HTR-8/SVneo (cell line): ENCODE results near the genes KIF5C, LYPD6B and LYPD6.

GRCh38 chr2:144444702-144445214, 75.2 kb downstream of the ZEB2 start:
- RRBS = no CpG with 5 or more reads among the region's 1 CpG

GRCh38 chr2:144466303-144467241, 53.3 kb downstream of the ZEB2 start:
- RRBS = no CpG with 5 or more reads among the region's 12 CpGs

- RRBS = no CpG with 5 or more reads among the region's 2 CpGs
Measured at GRCh38 chr2:144474261-144474591, 45.7 kb downstream of the ZEB2 start.

GRCh38 chr2:144515357-144516244, 4.3 kb downstream of the ZEB2 start:
- RRBS = 1% methylated on average over 19 of the region's 47 CpGs

GRCh38 chr2:144642944-144643170, 122.9 kb upstream of the ZEB2 start:
- RRBS = no CpG with 5 or more reads among the region's 1 CpG

- RRBS = no CpG with 5 or more reads among the region's 11 CpGs
Measured at GRCh38 chr2:144903468-144903997, 383.6 kb upstream of the ZEB2 start.

DNA sequence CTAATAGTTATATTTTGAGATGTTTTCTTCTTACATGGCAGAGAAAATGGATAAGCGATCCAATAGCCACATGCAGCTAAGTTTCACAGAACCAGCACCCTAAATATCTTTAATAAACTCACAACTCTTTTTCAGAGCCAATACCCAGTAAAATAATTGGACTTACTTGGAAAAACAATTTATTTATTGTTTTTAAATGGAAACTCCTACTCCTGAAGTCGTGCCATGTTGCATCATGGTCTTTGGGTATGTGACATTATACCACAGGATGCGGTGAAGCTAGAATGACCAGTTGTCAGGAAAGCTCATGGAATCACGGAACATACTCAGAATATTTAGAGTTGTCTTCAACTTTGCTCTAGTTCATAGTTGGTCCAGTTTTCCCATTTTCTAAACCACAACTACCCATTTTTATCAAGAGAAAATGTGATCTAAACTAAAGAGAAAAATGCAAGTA, 516.3 kb upstream of the ZEB2 start:
- RRBS = no CpG with 5 or more reads among the region's 4 CpGs

GRCh38 chr2:145049402-145049705, 529.4 kb upstream of the ZEB2 start:
- RRBS = no CpG with 5 or more reads among the region's 2 CpGs

- RRBS = no CpG with 5 or more reads among the region's 4 CpGs
Measured at GRCh38 chr2:145415754-145416225, 895.9 kb upstream of the ZEB2 start.

DNA sequence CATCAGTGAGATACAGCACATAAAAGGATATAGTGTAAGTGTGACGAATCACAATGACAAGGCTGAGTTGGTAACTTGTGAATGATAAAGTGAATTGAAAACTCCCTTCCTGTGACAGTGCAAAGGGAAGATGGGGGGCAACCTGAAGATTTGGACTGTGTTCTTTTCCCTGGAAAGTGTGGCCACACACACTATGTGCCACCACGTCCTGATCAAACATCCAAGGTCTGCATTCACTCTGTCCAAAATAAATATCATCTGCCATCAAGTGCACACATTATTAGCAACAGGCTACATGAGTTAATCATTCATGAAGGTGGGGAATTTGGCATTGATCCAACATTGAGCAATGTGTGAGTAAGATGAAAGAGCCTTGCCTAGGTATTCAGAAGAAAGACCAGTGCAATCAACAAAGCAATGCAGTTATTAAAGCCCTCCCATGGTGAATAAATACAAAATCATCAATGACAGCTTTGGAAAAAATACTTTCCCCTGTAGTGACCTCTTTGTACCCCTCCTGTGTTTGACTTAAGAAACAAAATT, 1280.4 kb upstream of the ZEB2 start:
- RRBS = no CpG with 5 or more reads among the region's 2 CpGs

GRCh38 chr2:147843625-147844106, 1.2 kb upstream of the ACVR2A start:
- RRBS = no CpG with 5 or more reads among the region's 39 CpGs

DNA sequence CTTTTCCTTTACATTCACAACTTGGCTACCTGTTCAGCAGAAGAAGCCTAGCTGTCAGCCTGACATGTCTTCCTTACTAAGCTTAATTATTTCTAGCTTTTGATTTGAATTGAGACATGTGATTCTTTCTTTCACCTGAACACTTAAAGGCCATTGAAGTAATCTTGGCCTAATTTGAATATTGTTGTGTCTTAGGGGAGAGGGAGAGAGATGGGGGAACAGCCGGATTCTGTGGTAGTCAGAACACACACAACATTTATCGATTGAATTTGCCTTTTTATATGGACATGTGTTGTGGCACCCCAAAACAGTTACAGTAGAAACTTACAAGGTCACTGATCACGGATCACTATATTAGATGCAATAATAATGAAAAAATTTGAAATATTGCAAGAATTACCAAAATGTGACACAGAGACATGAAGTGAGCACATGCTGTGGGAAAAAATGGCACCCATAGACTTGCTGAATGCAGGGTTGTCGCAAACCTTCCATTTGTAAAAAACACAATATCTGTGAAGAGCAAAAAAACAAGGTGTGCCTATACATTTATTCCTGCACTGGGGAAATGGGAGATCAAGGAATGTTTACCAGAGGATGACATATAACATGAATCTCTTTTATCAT, 240.9 kb downstream of the MBD5 start:
- RRBS = no CpG with 5 or more reads among the region's 4 CpGs

- RRBS = 2% methylated on average over 12 of the region's 39 CpGs
Measured at GRCh38 chr2:148645649-148645980, 1.1 kb downstream of the EPC2 start.

DNA sequence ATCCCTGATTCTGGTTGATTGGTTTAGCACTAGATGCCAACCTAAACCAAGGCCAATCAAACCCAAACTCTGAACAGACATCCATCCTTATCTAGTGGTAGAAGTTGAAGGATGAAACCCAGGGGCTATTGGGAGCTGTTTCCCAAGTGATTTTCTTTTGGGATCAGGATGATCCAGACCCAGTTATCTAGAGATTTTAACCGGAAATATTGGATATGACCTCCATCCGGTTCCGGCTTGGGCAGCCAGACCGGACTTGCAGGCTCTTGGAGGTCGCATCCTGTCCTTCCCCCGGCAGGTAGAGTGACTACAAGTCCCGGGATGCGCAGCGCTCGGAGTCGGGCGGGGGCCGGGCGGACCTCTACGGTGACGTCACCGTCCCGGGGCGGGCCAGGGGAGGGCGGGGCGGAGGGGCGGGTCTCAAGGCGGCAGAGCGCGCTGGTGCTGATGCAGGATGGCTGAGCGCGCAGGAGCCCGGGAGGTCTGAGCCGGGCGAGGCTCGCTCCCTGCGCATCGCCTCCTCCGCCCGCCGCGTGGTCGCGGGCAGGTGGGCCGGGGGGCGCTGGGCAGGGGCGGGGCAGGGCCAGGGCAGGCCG, at the start of gene KIF5C:
TSS of gene KIF5C (plus strand) at position 431 of the 596 bp plus-strand sequence.
- RRBS = 3% methylated on average over 23 of the region's 43 CpGs

- RRBS = 86% methylated on average over 3 of the region's 46 CpGs
Measured at GRCh38 chr2:148926302-148927671, 51.8 kb downstream of the KIF5C start.

- RRBS = no CpG with 5 or more reads among the region's 9 CpGs
Measured at GRCh38 chr2:148999503-149000065, 38.9 kb upstream of the LYPD6B start.

GRCh38 chr2:149038266-149039542, at the start of gene LYPD6B:
Gene LYPD6B (plus strand): TSS chr2:149038699.
- RRBS = 4% methylated on average over 35 of the region's 99 CpGs

- RRBS = 1% methylated on average over 61 of the region's 105 CpGs
Measured at GRCh38 chr2:149329765-149330912, at the start of gene LYPD6. Gene LYPD6 (plus strand): TSS chr2:149330587.

DNA sequence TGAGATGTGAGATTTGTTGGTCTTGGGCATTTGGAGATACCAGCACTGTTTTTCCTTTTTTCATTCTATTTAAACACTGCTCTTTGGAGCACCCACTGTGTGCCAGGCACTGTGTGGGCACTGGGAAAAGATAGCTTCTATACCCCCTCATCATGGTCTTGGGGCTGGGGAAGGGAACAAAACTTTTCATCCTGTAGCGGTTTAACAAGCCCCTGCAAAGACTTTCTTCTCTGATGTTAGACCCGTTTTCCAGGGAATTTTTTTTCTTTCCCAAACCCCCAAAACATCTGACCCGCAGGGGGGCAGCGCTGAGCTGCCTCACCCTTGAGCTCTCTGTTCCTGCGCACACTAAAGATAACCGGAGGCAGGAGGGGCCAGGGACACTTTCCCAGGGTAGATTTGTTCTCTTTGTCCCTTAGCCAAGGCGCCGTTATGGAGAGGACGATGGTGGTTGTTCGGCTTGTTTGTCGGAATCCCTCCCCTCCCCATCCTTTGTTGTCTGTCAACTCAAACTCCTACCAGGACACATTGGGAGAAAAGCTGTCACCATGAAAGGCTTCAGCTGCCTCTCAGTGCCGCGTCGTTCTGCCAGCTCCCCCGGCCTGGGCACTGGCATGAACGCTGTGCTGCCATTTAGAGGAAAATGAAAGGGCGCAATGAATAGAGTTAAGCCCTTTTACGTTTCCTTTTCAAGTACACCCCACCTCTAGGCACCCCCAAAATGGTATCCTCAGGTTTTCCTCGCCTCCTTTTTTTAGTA, 62.4 kb downstream of the RND3 start:
- RRBS = no CpG with 5 or more reads among the region's 19 CpGs

GRCh38 chr2:150478048-150478562, 9.4 kb downstream of the RND3 start:
- RRBS = no CpG with 5 or more reads among the region's 3 CpGs